MCF 10A (cell line): ENCODE results near the genes RORB, TRPM6, C9orf40, CARNMT1 and VPS13A.

GRCh38 chr9:73167077-73167902, 15.6 kb downstream of the ANXA1 start:
- PRO-cap, result bidirectional peak, plus-strand start at chr9:73168037, minus-strand start at chr9:73167746
- RRBS, result no CpG with 5 or more reads among the region's 7 CpGs

DNA sequence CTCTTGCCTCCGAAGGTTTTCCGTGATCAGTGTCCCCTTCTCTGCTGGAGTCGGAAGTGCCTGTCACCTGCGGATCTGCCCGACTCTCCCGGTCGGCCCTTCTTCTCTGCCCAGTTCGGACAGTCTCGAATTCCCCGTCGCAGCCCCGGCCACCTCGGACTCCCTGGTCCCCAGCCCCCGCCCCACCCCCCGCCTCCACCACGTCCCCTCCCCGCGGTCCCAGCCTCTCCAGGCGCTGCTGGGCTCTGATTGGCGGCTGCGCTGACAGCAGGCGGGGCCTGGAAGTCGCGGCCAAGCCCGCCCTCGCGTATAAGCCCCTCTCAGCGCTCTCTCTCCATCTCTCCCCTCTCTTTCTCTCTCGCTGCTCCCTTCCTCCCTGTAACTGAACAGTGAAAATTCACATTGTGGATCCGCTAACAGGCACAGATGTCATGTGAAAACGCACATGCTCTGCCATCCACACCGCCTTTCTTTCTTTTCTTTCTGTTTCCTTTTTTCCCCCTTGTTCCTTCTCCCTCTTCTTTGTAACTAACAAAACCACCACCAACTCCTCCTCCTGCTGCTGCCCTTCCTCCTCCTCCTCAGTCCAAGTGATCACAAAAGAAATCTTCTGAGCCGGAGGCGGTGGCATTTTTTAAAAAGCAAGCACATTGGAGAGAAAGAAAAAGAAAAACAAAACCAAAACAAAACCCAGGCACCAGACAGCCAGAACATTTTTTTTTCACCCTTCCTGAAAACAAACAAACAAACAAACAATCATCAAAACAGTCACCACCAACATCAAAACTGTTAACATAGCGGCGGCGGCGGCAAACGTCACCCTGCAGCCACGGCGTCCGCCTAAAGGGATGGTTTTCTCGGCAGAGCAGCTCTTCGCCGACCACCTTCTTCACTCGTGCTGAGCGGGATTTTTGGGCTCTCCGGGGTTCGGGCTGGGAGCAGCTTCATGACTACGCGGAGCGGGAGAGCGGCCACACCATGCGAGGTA, at the start of gene RORB:
TSS of gene RORB (plus strand) at position 337 of the 988 bp plus-strand sequence.
- PRO-cap, result no peak
- RRBS, result 30% methylated on average over 10 of the region's 54 CpGs

DNA sequence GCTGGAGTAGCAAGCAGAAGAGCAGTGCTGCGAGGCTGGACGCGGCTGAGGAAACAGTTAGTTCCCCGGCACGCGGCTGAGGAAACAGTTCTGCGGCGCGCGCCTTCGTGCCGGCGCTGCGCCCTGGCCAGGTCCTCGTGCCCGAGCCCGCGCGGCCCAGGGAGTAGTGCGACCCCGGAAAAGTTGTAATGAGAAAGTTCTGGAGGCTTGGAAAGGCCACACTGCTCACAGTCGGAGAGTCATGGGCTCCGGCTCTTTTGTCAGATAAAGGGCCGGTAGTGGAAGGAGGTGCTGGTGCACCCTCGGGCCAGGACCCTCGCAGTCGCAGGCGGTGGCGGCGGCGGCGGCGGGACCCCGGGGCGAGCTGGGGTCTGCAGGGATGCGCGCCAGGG, 1.4 kb downstream of the RORB start:
- PRO-cap, result no peak
- RRBS, result 35% methylated on average over 33 of the region's 37 CpGs

- PRO-cap, result no peak
- RRBS, result no CpG with 5 or more reads among the region's 1 CpG
Measured at GRCh38 chr9:74822601-74822852, 65.2 kb downstream of the TRPM6 start.

DNA sequence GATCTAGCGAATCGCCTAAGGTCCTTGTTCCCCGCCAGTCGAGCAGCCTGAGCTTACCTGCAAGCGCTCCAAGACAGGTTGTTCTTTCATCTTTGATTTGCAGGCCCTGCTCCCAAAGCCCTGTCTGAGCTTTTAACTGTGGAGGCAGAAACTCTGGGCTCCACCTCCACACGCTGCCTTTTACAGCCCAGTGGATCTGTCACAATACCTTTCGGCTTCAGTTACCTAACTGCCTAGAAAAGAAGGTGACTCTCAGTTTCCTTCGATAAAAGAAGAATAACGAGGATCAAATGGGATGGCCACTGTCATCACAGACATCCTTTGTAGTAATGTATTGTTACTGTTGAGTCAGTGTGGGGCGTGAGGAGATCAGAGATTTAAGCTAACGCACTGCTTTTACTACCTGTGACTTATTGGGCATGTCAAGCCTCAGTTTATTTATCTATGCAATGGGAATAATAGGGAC, at the start of gene TRPM6:
TSS of gene TRPM6 (minus strand) at position 155 of the 466 bp plus-strand sequence.
- PRO-cap, result no peak
- RRBS, result no CpG with 5 or more reads among the region's 11 CpGs

DNA sequence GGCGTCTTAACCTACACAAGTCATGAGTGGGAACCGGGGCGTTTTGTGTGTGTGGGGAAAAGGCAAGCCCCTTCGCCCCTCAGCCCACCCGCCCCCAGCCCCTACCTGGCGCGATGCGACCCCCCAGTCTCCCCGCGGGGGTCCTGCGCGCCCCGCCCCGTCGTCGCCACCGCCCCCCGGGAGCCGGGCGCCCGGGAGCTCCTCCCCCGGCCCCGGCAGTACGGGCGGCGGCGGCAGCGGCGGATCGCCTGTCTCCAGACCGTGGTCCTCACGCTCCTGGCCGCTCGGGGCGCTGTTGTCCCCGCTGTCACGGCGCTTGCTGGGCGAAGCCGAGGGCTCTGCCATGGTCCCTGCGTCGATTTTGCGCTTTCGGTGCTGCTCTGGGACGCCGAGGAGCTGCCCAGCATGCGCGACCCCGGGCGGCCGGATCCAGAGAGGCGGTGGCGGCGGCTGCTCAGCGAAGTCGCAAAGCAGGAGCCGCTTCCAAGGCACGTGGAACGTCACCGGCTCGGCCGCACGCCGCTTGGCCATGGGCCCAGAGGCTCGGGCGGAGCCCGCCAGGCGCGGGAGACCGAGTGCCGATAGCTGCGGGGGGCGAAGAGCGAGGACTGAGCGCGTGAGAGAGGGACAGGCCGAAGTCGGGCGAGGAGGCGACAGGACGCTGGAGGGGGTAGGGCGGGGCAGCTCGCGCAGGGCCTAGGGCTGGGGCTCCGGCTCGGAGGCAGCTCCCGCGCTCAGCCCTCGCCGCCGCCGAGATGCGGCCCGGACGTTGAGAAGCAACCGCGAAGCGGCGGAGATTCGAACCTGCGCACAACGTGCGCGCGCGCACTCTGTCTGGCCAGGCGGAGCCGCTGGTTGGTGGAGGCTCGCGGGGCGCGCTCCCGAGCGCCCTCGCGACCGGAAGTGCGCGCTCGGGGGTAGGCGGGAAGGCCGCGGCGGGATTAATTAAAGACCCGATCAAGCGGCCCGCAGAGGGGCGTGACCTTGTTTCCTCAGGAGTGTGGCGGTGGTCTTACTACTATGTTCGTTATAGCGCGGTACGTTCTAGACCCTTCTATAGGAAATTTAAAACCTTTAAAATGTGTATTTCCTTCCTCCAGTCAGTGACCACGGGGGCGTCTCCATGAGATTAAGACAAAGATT, at the start of gene C9orf40:
TSS of gene C9orf40 (minus strand) at position 832 of the 1,143 bp plus-strand sequence.
- PRO-cap, result bidirectional peak, plus-strand start at position 304 of the sequence, minus-strand start at position 220 of the sequence; bidirectional peak, plus-strand start at position 902 of the sequence, minus-strand start at position 832 of the sequence
- RRBS, result 1% methylated on average over 16 of the region's 135 CpGs

DNA sequence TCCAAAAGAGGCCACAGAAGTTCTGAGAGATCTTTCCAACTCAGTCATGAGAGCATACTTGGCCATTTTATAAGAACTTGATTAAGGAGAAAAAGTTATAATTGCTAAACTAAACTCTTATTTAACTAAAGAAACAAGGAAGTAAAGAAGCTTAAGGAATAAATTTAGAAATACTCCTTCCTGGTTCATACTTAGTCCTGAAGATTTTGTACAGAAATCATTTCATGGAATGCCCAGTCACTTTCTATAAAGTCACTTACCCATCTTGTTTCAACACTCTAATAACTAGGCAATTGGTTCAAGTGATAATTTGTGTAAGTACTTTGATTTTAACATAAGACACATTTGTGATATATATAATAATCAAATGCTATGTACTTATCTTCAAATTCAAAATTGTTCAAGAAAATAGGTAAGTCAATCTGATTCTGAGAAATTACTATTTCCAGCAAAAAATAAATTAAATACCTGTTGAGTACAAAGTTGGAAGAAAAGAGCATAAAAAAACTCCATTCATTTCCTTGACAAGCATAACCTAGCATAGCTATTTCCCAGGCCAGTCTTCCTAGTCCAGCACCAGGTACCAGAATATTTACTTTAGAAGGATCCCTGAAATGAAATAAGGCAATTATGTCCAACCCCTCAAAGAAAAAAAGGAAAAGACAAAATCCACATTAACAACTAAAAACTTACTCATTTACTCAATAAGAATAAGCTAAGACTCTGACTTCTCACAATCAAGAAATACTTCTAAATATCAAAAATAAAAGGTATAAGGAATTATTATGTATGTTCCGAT, 28.6 kb downstream of the CARNMT1 start:
- PRO-cap, result no peak
- RRBS, result no CpG with 5 or more reads among the region's 1 CpG

DNA sequence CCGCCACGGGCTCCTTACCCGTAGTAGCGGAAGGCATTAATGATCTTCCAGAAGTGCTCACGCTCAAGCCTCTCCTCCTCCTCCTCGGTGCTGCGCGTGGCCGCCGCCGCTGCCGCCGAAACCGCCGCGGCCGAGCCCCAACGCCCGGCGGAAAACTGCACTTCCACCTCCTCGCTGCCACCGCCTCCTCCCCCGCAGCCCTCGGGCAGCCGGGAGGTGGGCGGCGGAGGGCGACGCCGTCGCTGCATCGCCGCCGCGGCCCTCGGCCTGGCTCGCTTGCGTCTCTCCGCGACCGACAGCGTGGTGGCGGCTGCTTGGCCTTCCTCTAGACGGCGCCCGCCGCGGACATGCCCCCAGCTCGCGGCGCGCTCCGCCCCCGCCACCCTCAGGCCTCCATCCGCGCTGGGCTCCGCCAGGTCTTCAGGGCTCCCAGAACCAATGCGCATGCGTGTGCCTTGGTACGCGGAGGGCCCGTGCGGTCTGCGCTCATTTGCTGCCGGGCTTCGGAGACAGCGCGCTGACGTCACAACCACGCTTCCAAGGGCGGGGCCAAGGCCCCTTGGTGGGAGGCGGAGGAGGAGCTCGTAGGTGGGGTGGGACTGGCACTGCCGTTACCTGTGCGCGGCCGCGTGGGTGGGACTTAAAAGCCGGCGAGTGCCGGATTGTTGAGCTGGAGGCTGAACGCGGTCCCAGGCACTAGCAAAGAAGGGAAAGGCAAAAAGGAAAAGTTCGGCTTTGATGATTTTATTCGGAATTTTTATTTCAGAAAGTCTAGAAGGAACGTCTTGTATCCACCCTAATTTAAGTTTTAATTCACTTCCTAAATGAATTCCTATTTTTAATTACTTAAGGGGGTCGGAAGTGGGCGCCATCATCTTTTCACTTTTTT, at the start of gene CARNMT1:
TSS of gene CARNMT1 (minus strand) at position 300 of the 889 bp plus-strand sequence.
- PRO-cap, result bidirectional peak, plus-strand start at position 646 of the sequence, minus-strand start at position 349 of the sequence
- RRBS, result under 1% methylated on average over 7 of the region's 88 CpGs

DNA sequence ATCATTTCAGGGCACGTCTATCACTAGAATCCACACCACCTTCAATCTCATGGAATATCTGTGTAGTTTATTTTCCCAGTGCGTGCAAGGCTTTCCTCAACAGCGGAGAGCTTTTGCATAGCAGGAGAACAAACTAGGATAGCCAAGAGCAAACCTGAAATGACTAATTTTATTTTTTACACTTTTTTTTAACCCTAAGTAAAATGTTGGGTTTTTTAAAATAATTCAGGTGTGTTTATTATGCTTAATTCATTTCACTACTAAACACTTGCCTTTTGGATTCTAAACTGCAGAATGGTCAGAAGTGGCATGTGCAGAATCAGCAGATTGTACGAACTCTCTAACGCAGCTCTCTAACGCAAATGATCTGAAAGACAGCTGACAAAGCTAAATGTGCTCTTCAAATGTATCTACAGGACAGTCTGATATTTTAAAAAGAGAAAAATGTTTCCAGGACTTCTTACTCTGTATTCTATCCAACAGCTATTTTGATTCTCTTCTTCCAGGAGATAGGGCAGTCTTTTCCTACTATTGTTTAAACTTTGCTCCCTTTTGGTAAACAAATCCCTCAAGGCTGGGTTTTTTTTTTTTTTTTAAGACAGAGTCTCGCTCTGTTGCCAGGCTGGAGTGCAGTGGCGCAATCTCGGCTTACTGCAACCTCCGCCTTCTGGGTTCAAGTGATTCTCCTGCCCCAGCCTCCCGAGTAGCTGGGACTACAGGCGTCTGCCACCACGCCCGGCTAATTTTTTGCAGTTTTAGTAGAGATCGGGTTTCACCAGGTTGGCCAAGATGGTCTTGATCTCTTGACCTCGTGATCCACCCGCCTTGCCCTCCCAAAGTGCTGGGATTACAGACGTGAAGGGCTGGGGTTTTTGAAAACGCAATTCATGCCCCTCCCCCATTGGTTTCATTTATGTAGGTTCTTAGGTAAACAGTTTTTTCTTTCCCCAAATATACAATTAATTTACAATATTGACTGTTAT, 1.3 kb downstream of the NMRK1 start:
- PRO-cap, result no peak
- RRBS, result no CpG with 5 or more reads among the region's 19 CpGs

DNA sequence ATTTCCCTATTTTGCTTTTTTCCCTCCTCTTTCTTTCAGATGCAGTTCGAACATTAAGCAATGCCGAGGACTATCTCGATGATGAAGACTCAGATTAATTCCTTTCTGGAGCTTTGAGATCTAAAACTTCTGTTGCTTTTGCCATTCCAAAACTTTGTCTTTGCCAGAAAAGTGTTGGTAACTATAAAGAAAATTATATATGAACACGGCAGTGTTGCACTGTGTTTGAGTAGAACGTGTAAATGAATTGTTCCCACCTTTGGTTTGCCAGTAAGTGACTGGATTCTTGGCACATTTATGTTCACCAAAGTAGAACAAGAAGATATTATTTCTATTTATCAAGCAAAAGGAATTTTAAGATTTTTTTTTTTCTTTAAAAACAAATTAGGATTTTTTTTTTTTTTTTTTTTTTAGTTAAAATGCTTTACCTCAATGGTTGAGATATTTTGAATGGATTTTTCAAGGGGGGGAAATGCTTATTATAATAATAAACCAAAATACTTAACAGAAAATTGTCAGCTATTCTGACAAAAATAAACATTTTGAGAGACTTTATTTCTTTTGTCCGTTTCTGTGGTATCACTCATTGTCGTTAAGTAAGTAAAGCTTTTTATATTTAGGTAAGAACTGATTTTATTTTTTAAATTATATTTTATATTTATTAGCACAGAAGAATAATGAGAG, 58.5 kb downstream of the OSTF1 start:
- PRO-cap, result no peak
- RRBS, result no CpG with 5 or more reads among the region's 7 CpGs

DNA sequence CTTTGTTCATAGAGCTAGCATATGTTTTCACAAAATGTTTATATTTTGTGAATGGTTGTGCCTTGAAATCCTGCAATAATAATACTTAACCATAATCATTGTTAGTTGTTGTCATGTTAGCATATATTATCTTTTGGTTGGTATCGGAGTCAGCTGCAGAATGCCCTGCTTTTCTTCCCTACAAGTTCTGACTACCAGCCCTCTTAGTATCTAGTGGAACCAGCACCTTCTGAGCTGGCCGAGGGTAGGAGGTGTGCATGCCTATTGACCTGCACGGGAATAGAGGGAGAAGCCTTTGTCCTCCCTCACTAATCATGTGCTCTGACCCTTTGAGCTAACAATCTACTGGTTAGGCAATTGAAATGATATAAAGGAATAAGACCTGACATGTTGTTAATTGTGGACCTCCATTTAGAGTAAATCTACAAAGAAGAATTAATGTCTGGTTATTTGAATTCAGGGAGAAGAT, 4.1 kb downstream of the PCSK5 start:
- PRO-cap, result no peak
- RRBS, result no CpG with 5 or more reads among the region's 3 CpGs

GRCh38 chr9:76395392-76395847, 1.2 kb upstream of the RFK start:
- PRO-cap, result no peak
- RRBS, result no CpG with 5 or more reads among the region's 10 CpGs

- PRO-cap, result no peak
- RRBS, result no CpG with 5 or more reads among the region's 5 CpGs
Measured at GRCh38 chr9:76542317-76542861, 83.4 kb downstream of the GCNT1 start.

DNA sequence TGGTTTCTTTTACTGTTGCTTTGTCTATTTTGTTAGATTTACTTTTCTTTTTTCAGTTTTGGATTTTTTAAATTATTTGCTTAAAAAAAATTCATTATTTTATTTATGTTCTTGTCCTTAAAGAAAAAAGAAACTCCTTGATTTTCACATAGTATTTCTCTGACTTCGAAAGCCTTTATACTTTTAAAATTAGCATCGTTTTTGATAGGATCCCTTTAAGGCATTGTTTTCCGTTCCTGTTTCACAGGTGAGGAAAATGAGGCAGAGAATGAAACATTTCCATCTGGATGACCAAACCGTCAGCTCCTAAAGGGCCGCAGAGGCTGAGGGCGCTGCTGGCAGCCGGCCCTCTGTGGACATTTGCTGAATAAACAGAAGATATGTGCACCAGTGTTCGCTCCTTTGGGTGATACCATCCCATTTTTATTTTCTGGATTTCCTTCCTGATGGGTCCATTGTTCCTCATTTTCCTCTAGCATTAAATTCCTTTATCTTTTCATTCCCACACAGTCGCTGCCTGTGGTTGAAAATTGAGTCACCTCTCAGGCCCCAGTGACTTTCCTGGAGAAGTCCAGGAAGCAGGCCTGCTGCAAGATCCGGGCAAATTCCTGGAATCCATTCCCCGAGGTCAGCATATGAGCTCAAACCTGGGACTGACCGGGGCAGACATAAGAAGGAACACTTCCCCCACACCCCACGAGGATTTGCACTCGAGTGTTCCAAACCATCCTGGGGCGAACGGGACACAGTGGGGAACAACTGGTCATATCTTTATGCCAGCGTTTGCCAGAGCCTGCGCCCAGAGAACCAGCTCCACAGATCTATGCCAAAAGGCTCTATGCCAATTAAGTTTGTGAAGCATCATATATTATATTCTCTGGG, 218.5 kb downstream of the GCNT1 start:
- PRO-cap, result no peak
- RRBS, result 33% methylated on average over 2 of the region's 18 CpGs

- PRO-cap, result no peak
- RRBS, result no CpG with 5 or more reads among the region's 5 CpGs
Measured at GRCh38 chr9:76912385-76913015, 6.6 kb upstream of the PRUNE2 start.

- PRO-cap, result bidirectional peak, plus-strand start at chr9:77177559, minus-strand start at chr9:77177472
- RRBS, result under 1% methylated on average over 21 of the region's 87 CpGs
Measured at GRCh38 chr9:77176783-77177827, at the start of gene VPS13A. Gene VPS13A, plus strand, starts transcription at chr9:77177534.

DNA sequence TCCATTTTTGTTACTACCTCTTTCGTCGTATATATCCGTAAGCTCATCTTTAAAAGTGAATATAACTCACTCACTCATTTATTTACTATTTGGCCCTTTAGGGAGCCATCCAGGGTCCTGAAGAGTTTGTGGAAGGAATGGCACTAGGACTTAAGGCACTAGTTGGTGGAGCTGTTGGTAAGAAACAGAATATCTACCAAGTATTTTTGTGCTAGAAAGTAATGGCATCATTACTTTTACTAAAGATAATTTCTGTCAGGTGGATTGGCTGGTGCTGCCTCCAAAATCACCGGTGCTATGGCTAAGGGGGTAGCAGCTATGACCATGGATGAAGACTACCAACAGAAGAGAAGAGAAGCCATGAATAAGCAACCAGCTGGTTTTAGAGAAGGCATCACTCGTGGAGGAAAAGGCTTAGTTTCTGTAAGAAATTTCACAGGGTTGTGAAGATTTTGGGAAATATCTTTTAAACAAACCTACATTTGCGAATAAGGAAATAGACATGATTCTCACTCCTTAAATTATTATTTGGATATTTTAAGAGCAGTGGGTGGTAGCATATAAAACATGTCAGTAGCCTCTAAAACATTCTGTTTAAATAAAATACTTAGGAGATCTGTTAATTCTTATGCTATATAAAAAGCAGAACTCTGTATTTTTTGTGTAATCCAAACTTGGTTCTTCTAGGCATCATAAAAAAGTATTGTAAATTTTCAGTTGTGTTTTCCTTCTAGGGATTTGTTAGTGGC, 193.0 kb downstream of the VPS13A start:
- PRO-cap, result no peak
- RRBS, result no CpG with 5 or more reads among the region's 6 CpGs

- PRO-cap, result no peak
- RRBS, result no CpG with 5 or more reads among the region's 5 CpGs
Measured at GRCh38 chr9:77909295-77909725, 122.3 kb downstream of the GNAQ start.

DNA sequence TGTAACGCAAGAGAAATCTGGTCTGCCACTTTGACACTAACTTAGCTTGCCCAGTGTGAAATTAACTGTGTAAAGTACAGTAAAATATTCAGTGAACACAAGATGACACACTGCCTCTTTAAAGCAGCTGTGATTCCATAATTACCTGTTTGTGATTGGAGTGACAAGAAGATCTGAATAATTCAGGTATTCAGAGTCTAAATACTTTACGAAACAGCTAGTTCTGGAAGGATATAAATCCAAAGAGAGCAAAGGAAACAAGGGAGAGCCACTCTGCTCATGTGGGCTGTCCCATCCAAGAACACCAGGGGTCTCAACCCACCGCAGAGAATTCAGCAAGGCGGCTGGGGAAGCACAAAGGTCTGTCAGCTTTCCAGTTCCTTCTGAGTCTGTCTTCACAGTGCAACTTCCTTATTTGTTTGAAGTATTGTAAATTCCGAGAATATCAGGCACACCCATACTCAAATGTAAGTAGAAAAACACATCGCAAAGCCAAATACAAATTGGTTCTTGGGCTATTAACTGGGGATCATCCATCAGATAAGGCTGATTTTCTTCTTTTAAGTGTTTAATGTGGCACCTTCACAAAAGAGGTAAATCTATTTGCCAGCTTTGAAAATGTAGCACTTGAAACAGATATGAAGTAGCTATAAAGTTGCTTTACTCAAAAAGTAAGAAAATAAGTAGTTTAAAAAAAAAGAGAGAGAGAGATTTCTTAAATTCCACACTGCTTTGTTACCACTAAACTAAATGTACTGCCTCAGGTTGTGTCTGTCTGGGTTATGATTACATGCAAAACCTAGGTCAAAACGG, 86.8 kb downstream of the GNAQ start:
- PRO-cap, result no peak
- RRBS, result no CpG with 5 or more reads among the region's 7 CpGs

GRCh38 chr9:78030578-78031091, 976 bp downstream of the GNAQ start:
- PRO-cap, result bidirectional peak, plus-strand start at chr9:78030991, minus-strand start at chr9:78030957
- RRBS, result under 1% methylated on average over 10 of the region's 46 CpGs